Cerebellum (tissue), 5 donors: ENCODE measurements around a stretch of chr15.

- PRO-cap, 3 experiments = no peak in any of the 3 experiments
- RAMPAGE, long total RNA = no peak
Measured at GRCh38 chr15:94484408-94484633, 253.0 kb downstream of the MCTP2 start.

- PRO-cap, 3 experiments = no peak in any of the 3 experiments
- RAMPAGE, long total RNA = no peak
Measured at GRCh38 chr15:95163020-95163219, 931.6 kb downstream of the MCTP2 start.

DNA sequence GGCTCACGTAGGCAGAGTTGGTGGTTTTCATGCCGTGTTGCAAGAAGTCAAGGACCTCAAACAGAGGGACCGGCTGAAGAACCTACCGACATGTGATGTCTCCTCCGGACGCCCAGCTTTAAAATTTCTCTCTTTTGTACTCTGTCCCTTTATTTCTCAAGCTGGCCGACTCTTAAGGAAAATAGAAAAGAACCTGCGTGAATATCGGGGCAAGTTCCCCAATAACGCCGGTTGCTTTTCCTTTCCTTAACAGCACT, 964.5 kb downstream of the MCTP2 start:
- PRO-cap, 3 experiments = no peak in any of the 3 experiments
- RAMPAGE, long total RNA = no peak

GRCh38 chr15:95279454-95279688, 1048.0 kb downstream of the MCTP2 start:
- PRO-cap, 3 experiments = no peak in any of the 3 experiments
- RAMPAGE, long total RNA = no peak

- PRO-cap, 3 experiments = no peak in any of the 3 experiments
- RAMPAGE, long total RNA = no peak
Measured at GRCh38 chr15:95303737-95305003, 1026.3 kb upstream of the NR2F2 start.

- PRO-cap, 3 experiments = no peak in any of the 3 experiments
- RAMPAGE, long total RNA = no peak
Measured at GRCh38 chr15:95324420-95325213, 1005.9 kb upstream of the NR2F2 start.

GRCh38 chr15:95326446-95327536, 1003.7 kb upstream of the NR2F2 start:
- PRO-cap, 3 experiments = no peak in any of the 3 experiments
- RAMPAGE, long total RNA = no peak

GRCh38 chr15:96047380-96047846, 283.1 kb upstream of the NR2F2 start:
- PRO-cap, 3 experiments = no peak in any of the 3 experiments
- RAMPAGE, long total RNA = no peak

GRCh38 chr15:96171737-96172349, 158.7 kb upstream of the NR2F2 start:
- PRO-cap, 3 experiments = no peak in any of the 3 experiments
- RAMPAGE, long total RNA = no peak

GRCh38 chr15:96321248-96322374, 8.9 kb upstream of the NR2F2 start:
- PRO-cap, 3 experiments = no peak in any of the 3 experiments
- RAMPAGE, long total RNA = no peak

- PRO-cap, 3 experiments = no peak in any of the 3 experiments
- RAMPAGE, long total RNA = no peak
Measured at GRCh38 chr15:96327454-96327829, 3.1 kb upstream of the NR2F2 start.

GRCh38 chr15:96348366-96349289, 18.1 kb downstream of the NR2F2 start:
- PRO-cap, 3 experiments = no peak in any of the 3 experiments
- RAMPAGE, long total RNA = no peak

DNA sequence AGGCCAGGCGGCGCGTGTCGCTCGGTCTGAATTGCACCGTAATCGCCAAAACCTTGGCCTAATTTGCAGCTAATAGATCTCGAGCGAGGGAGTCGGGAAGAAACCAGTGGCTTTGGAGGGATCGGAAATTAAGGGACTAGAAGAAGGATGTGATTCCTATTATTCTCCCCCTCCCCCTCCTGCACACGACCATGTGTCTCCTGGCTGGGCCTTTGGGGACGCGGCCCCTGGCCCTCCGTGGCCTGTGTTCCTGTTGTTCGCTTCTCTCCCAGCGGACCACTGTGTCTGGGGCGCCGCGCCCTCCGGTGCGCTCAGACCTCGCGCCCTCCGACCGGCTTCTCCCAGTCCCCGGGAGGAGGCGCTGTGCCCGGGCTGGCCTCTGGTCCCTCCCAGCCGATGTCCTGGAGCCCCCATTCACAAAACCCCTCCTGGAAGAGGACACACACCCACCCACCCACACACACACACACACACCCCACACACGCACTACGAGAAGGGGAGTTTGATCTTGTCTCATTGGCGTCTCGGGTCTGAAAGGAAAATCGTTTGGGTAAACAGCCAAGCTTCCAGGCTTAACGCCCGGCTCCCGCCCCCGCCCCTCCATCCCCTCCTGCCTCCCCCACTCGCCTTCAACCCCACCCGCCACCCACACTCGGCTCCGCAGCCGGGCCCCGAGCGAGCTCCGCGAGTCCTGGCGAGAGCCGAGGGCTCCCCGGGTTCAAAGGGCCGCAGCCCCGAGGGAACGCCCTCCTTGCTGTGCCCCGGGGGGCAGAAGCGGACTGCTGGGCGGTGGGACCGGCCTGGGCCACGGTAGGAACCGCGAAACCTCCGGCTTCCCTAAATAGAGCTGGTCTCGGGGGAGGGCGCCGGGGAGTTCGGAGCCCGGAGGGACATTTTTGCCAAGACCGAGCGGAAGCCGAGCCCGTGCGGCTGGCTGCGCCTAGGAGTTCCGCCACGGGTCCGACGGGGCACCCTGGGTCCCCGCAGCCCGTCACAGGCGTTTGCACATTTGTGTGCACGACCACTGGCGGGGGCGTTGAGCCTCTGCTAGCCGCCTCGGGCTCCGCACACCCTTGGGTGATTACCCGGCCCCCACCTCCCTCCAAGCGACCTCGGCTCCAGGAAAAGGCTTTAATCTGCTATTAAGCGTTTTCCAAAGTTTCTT, 23.6 kb downstream of the NR2F2 start:
- PRO-cap, 3 experiments = no peak in any of the 3 experiments
- RAMPAGE, long total RNA = no peak

DNA sequence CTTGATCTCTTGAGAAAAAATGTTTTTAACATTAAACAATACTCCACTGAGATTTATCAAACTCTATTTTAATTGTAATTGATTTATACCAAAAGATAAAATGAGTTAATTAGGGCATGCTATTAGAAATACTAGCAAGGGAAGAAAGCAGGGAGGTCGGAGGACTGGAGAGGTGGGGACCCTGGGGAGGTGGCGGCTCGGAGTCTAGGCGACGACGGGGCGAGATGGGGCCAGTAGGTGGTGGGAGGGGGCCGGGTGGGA, 426.0 kb downstream of the NR2F2 start:
- PRO-cap, 3 experiments = peak in 1 of 3 experiments; most common plus-strand start position 145 of the sequence (in 1)
- RAMPAGE, long total RNA = no peak

- PRO-cap, 3 experiments = no peak in any of the 3 experiments
- RAMPAGE, long total RNA = no peak
Measured at GRCh38 chr15:96947743-96948427, 617.4 kb downstream of the NR2F2 start.

GRCh38 chr15:97706009-97706584, 254.4 kb upstream of the ARRDC4 start:
- PRO-cap, 3 experiments = no peak in any of the 3 experiments
- RAMPAGE, long total RNA = no peak

GRCh38 chr15:97961026-97962062, 841 bp downstream of the ARRDC4 start:
- PRO-cap, 3 experiments = peak in 1 of 3 experiments; most common plus-strand start chr15:97961339 (in 1); most common minus-strand start chr15:97961379 (in 1)
- RAMPAGE, long total RNA = no peak

DNA sequence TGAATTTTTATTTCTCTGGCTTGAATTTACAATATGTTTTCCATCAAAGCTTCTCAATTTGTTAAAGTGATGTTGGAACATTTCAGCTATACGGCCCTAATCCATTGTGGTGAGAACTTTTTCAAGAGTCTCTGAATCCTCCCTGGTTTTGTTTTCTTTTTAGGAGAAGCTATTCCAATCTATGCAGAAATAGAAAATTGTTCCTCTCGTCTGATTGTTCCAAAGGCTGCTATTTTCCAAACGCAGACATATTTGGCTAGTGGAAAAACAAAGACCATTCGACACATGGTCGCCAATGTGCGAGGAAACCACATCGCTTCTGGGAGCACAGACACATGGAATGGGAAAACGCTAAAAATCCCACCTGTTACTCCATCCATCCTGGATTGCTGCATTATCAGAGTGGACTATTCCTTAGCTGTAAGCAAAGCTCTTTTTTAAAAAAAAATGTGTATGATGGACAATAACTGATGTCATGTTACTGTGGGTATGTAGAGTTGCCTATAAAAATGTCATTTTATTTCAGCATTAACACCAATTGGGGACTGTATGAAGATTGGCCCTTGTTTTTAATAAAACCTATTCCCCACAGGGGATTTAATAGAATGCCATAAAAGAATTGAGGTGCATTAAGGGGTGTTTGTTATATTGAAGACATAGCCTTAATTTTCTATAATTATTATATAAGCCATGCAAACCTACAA, 8.6 kb downstream of the ARRDC4 start:
- PRO-cap, 3 experiments = no peak in any of the 3 experiments
- RAMPAGE, long total RNA = no peak

- PRO-cap, 3 experiments = no peak in any of the 3 experiments
- RAMPAGE, long total RNA = no peak
Measured at GRCh38 chr15:97970473-97970993, 10.0 kb downstream of the ARRDC4 start.

- PRO-cap, 3 experiments = no peak in any of the 3 experiments
- RAMPAGE, long total RNA = no peak
Measured at GRCh38 chr15:97974246-97974986, 13.9 kb downstream of the ARRDC4 start.